LUHMES (cell line): Measurements from ENCODE around the genes LCE5A, LCE1C, SPRR2D, S100A5, S100A16 and CRTC2.

DNA sequence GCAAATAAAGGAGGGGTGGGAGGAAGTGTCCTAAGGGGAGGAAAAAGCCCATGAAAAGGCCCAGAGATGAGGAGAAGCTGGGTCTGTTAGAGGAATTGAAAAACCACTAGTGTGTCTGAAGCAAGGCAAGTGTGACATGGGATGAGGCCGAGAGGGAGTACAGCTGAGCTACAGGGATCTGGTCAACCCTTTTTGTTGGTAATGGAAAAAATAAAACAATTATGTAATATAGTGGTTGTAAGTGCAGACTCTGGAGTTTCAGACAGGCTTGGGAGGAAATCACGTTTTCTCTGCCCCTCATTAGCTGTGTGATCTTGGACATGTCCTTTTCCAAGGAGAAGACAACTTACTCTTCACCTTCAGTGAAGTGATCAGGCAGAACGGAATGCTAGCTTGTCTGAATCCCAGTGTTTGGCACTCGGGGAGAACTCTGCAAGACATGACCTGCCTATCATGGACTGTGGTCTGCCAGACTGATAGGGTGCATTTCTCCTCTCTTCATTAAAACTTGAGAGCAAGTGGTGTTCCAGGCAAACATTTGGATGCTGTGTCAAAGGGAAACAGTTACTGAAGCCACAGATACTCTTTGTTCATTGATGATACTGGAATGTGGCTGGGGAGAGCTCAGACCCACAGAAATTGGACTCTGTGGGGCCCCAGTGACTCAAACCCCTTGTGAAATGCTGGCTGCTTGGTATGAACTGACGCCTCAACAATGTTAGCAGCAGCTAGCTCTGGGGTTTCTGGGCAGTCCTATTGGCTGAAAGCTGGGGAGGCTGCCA lies 7.6 kb upstream of the S100A10 start:
- PRO-cap = no peak

DNA sequence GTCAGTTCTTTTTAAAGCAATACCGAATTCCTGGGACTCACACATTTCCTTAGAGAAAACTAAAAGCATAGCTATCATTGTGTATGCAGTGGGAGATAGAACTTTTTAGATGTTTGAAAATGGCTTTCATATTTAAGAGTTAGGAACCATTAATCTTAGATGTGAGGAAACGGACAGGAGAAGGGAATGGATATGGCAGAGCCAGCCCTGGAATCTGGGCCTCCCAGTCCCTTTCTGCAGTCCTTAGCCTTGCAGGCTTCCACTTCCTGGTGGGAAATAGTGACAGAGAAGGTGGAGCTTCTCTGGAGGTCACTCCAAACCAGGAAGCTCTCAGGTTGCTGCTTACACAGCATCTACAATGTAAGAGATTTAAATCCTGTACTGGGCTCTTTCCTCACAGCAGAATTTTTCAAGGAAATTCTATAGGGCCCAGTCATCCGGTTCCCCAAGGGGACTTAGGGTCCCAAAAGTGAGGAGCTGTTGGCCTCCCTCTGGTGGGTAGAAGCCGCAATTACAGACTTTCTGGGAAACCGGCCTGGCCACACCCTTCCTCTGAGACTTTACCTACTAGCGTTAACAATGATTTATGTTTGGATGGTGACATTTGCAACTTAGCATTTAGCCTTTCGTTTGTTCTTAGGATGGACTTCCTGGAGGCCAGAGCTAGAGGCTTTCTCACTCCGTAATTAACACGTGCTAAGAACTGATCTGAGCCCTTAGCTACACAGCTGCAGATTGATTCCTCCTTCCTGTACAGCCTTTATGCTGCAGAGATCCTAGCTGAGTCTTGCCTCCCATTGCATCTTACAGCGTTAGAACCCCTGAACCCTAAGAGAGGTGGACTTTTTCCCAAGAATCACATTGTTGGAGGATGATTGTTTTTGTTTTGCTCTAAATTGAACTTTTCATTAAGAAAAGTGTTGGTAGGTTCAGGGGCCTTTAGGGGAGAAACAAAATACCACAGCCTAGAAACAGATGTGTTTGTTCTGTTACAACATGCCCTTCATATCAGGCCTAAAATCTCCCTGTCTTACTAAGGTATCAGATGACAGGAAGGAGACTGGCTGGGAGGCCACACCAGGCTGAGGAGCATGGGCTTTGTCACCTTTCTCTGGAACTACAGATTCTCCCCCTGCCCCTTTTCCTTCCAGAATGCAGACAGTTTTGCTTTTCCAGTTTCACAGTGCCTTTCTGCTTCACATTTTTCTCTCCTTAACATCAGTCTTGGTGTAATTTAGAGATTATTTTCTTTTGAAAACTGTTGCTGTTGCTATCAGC lies 2.1 kb downstream of the S100A11 start:
- PRO-cap = no peak

- PRO-cap = no peak
These were observed at the start of gene LCE5A for GRCh38 chr1:152510639-152511057. TSS of gene LCE5A (plus strand) at chr1:152510803.

GRCh38 chr1:152618981-152619548 lies 3.8 kb downstream of the LCE3A start:
- PRO-cap = no peak

DNA sequence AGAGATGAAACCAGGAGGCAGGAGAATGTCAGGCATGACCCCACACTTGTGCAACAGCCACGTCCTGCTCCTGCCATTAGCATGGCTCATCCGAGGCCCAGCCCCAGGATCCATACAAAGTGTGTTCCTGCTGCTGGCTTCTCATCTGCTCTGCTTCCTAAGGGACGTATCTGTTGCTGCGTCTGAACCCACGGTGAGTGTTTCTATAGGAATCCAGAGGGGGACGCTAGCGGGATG lies 160 bp downstream of the LCE4A start:
- PRO-cap = no peak

- PRO-cap = no peak
These were observed 17.3 kb downstream of the C1orf68 start for GRCh38 chr1:152736616-152736941.

- PRO-cap = no peak
These were observed at the start of gene LCE1C for GRCh38 chr1:152806475-152806802. TSS of gene LCE1C (minus strand) at chr1:152806651.

GRCh38 chr1:153030795-153031064 lies 273 bp upstream of the SPRR1B start:
- PRO-cap = no peak

- PRO-cap = no peak
These were observed at the start of gene SPRR2D for GRCh38 chr1:153040957-153041733. TSS of gene SPRR2D (minus strand) at chr1:153041120.

DNA sequence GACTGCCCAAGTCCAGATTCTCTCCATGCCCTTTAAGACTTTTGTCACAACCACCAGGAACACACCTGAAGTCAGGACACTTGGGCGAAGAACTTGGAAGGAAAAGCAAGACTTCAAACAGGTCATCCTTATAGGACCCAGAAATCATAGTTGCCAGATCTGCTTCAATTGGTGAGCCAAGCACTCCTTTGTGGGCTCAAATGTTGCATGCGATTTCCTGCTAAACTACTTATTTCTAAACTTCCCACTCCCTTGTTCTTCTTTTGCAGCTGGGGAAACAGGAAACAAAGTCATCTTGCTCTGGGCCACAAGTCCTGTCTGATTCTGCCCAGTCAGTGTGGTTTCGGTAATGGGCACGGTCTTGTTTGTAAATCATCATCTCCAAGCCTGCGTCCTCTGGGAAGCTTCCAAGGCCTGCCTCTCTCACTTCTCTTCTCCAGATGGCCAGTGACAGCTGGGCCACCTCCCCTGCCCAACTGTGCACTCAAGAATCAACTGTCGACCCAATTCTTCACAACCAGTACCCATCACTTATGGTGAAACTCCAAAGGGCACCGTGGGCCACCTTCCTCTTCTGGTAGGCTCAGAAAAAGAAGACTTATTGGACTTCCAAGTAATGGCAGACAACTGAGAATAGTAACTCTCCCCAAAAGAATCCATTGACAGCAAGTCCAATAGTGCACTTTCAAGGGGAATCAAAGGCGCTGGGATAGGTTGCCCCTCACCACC lies 4.3 kb downstream of the S100A8 start:
- PRO-cap = no peak

- PRO-cap = bidirectional peak, plus-strand start at chr1:153532977, minus-strand start at chr1:153532875
These were observed 3.5 kb downstream of the S100A6 start for GRCh38 chr1:153531882-153533115.

DNA sequence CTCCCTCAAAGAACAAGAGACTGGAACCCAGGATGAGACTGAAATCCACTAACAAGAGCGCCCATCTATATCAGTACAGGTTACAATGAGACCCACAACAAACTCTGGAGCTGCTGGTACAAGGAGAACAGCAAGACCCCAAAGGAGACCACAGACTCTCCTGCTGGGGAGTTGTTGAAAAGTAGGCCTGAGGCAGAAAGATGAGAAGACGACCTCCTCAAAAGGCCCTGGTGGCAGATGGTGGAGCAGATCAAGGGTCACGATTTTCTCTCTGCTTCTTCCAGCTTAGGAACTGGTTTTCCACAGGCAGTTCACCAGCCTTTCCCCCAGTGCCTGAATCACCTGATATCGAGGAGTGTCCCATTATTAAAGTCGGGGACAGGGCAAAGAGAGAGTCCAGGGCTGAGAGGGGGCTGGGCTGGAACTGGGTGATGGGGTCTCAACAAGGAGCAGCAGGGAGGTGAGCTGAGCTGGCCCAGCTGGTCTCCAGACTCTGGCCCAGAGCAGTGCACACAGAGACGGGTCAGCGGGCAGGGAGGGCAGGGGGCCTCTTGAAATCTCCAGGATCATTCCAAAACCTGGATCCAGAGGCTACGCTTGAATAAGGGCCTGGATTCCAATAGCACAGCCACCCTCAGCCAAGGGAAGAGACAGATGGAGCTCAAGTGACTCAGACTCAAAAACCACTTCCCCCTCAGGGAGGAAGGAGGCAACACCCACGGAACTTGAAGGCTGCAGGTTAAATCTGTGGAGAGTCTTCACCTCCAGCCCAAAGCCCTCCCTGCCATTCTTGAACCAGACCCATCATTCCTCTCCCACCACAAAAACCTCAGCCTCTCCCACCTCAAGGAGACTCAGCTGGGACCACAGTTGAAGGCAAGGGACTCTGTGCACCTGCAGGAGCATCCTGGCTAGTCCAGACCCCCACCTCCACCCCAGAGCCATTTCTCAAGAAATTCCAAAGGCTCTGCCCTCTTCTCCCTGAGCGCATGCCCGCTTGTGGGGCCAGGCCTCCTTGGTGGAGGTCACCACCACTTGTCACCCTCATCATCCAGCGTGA lies at the start of gene S100A5:
Gene S100A5 (minus strand): TSS at position 656 of the 1,060 bp plus-strand sequence.
- PRO-cap = bidirectional peak, plus-strand start at position 362 of the sequence, minus-strand start at position 107 of the sequence; bidirectional peak, plus-strand start at position 685 of the sequence, minus-strand start at position 496 of the sequence

- PRO-cap = no peak
These were observed at the start of gene S100A16 for GRCh38 chr1:153612488-153613645. TSS of gene S100A16 (minus strand) at chr1:153613137.

DNA sequence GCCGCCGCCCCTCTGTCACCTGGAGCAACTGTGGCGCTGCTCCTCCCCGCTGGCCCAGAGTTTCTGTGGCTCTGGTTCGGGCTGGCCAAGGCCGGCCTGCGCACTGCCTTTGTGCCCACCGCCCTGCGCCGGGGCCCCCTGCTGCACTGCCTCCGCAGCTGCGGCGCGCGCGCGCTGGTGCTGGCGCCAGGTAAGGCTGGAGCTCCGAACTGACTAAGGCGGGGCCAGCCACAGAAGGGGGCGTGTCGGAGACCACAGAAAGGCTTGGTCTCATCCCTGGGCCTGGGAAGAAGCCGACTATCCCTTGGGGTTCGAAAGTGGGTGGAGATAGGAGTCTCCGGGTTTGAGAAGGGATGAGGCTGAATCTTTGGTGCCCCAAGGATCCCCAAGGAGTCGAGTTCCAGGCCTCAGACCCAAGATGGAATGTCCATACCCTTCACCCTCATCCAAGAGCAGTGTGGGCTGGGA lies 802 bp downstream of the SLC27A3 start:
- PRO-cap = unidirectional peak, minus-strand start at position 149 of the sequence; unidirectional peak, minus-strand start at position 192 of the sequence; unidirectional peak, minus-strand start at position 212 of the sequence

GRCh38 chr1:153803326-153804420 lies 28.5 kb downstream of the SLC27A3 start:
- PRO-cap = no peak

DNA sequence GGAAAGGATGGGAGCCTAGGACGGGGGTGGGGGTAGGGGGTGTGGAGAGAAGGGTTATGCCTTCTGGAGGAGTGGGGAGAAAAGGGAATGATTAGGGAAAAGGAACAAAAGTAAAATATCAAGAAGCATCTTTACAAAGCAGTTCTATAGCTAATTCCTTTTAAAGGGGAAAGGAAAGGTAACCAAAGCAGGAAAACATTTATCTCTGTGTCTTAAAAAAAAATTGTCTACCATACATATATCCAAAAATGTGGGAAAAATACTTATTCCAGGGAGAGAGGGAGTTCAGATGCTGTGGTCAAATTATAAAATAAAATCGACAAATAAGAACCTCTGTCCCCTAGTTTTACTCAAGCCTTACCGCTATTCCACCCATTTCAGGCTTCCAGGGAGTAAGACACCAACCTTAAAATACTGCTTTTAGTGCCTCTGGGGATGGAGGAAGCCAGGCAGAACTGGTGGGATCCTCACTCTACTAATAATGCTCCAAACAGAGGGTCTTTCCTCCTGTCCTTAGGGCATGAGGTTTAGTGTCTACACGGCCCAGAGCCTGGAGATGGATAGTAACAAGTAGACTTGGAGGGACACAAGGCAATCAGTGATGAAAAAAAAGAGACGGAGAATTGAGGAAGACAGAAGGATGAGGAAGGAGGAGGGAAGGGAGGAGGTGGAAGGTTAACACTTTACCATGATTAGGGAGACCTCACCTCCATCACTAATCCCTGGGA lies 31.7 kb downstream of the SLC27A3 start:
- PRO-cap = no peak

DNA sequence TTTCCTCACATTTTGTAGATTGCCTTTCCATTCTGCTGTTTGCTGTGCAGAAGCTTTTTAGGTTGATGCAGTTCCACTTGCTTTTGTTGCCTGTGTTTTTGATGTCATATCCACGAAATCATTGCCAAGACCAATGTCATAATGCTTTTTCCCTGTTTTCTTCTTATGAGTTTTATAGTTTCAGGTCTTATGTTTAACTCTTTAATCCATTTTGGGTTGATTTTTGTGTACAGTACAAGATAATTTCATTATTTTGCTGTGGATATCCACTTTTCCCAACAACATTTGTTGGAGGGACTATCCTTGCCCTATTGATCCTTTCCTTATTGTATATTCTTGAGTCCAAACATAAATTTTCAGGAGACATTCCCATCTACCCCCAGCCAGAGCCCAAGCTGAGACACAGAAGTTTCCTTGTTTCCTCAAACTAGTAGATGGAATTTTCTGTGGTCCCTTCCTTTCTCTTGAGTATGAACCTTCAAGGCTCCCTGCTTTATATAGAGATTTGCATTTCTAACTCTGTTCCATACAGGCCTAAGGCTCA lies 69.1 kb downstream of the GATAD2B start:
- PRO-cap = no peak

GRCh38 chr1:153932222-153933037 lies 9.7 kb upstream of the GATAD2B start:
- PRO-cap = no peak

GRCh38 chr1:153958137-153959099 lies at the start of gene CRTC2:
TSS of gene CRTC2 (minus strand) at chr1:153958612.
- PRO-cap = bidirectional peak, plus-strand start at chr1:153958277, minus-strand start at chr1:153958239; bidirectional peak, plus-strand start at chr1:153958809, minus-strand start at chr1:153958613

DNA sequence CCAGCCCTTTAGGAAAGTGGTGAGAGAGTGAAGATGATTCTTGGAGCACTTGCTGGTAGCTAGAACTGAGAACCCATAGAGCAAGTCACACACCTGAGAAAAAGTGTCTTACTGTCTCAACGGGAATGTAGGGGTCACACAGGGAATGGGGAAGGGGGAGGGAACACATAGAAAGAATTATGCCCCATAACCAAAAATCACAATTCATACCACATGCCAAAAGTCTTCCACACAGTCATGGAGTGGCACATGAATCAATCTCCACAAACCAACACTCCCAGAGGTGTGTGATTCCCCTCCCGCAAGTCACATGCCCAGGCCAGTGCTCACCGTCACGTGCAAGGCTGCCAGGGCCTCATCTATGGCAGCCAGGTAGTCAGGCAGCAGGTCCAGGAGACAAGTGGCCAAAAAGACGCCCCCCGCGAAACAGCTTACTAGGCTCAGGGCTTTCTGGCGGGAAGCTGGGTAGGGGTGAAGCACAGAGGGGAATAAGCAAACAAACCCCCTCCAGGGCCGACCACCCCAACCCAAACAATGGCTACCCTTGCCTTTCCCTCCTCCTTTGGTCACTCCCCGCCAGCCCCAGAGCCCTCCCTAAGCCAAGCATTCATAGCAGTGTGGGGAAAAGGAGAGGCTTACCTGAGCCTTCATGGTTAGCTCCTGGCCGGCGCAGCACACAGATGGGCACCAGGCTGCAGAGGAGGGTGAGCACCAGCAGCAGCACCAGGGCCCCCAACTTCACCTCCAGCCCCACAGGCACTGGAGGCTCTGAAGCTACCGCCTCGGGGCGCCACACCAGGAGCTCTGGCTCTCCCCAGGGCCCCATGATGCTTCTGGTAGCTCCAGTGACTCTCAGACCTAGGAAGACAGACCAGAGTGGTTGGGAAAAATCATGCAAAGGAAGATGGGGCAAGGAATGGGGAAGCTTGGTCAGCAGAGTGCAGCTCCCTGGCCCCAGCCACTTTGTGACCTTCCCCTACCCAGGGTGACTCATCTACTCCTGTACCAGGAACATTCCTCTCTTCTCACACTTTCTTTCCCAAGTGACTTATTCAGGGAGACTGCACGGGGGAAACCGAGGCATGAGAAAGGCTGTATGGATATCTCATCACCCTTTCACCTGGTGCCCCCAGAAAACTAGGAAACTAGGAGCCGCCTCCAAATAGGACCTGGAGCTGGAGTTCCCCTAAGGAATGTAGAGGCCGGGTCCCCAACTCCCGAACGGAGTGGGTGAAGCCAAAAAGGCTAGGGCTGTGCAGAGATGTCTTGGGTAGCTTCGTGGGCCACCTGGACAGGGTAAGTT lies 996 bp downstream of the SLC39A1 start:
- PRO-cap = unidirectional peak, plus-strand start at position 340 of the sequence